Measurements from ENCODE around the gene MPPED1.

DNA sequence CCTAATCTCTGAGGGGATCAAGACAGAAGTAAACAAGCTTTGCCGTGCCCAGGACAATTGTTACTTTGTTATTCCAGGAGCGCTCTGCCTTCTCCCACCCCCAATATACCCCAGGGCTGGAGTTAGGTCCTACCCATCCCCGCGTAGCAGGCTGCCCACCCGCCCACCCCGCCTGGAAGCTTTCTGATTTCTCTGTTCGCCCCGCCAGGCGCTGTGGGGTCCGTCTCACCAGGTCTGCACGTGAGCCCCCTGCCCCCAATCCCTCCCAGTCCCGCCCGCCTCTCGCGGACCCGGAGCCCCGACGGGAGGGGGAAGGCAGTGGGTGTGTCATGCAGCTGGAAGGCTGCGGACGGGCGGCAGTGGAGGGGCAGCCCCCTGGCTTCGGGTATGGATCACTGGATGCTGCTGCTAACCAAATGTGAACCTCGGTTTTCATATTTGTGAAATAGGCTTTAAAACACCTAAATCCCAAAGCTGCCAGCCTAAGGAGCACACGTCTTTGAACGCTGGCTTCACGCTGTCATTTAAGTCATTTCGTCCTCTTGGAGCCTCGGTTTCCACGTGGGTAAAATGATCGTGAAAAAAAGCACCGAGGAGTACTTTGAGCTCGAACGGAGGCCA is 634 bp upstream of the BIK start:
- RRBS, 2 experiments = no CpG with 5 or more reads among the region's 33 CpGs

DNA sequence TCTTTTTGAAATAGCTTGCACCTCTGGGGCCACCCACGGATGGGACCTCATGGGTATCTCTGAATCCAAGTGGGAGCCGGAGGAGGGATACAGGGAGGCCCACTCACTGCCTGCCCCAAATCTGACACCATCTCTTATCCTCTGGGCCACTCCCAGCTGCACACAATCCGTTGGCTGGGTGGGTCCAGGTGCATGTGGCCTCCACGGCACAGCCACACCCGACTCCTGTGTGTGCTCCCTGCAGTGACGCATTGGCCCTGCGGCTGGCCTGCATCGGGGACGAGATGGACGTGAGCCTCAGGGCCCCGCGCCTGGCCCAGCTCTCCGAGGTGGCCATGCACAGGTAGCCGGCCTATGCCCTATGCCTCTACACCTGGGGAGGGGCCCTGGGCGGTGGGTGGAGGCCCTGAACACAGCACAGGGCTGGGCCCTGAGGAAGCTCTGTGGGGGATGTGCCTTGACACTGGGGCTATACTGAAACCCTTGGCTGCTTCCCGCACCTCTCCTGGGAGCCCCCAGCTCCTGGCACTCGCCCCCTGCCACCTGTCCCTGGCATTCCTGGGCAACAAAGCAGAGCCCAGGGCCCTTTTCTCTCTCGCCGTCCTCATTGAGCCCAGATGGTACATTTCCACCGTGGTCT is 15.6 kb downstream of the MCAT start:
- RRBS, 2 experiments = no CpG with 5 or more reads among the region's 20 CpGs

DNA sequence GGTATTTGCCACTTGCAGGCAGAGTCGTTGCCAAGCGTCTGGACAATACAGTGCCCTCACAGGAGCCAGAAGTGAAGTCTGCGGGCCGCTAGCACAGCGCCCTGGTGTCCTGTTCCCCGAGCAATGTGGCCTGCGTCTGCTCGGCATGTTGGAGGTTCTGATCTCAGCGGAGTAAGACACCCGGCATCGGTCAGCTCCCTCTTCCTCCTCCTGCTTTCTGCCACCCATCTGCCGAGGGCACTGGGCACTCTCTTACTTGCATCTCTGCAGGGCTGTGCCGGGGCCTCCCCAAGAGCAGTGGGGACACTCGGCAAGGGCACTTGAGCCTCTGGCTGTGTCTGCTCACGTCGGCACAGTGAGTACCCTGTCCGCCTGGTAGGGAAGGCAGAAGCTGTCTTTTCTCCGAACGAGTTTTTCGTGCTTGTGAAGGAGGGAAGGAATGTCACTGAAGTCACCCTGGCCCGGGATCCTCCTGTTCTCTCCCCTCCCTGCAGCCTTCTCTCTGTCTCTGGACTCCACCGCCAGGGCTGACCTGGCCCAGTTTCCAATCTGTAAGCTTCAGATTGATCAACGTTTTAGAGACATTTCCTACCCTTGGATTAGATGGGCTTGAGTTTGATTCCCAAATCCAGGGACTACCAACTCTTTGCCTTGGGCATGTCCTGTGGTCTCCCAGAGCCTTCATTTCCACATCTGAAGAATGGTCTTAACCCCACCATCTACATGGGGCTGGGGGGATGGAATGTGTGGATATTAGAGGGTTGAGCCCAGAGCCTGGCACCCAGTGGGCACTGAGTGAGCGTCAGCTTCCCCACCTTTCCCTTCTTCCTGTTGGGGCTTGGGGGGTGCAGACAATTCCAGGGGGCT is 10.7 kb upstream of the TTLL12 start:
- RRBS, 2 experiments = 77 to 80% methylated on average over 3 of the region's 24 CpGs

GRCh38 chr22:43236276-43237147 is 49.6 kb upstream of the TTLL12 start:
- RRBS, 2 experiments = no CpG with 5 or more reads among the region's 14 CpGs

DNA sequence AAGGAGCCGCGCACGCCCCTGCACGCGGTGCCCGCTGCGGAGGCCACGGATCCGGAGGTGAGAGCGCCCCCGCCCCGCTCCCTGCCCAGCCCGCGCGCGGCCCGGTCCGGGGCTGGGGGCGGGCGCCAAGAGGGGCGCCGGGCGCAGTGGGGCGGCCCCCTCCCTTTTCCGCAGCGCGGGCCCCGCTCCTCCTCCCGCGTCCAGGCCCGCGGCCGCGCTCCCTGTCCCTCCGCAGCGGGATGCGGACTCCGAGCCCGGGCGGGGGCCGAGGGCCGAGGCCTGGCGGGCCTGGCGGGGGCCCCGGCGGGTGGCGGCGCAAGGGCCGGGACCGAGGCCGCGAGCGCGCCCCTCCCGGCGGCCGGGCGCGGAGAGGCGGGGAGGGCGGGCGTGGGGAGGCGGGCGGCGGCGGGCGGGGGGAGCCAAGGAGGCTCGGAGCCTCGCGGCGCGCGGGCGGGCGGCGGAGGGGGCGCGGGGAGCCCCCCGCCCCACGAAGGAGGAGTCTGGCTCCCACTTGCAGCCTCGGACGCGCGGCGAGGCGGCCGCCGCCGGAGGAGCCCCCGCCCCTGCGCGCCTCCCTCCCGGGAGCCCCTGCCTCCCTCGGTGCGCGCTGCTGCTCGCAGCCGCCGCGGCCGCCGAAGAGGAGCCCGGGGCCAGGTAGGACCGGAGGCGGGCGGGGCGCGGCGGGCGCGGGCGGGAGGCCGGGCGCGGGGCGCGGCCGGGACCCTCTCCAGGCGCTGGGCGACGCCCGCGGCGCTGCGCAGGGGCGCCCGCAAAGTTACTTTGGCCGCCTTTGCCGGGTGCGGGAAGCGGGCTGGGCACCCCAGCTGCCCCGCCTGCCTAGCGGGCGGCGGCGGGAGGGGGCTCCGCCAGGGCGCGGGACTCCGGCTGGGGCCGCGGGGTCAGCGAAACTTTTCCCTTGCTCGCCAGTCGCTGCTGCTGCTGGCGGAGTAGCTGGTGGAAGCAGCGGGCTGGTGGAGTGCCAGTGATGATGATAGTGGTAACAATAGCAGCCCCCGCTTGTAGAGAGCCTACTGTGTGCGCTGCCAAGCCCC is at the start of gene MPPED1:
Gene MPPED1 (plus strand): TSS at position 510 of the 1,052 bp plus-strand sequence.
- RRBS, 2 experiments = 36 to 40% methylated on average over 63 of the region's 149 CpGs

DNA sequence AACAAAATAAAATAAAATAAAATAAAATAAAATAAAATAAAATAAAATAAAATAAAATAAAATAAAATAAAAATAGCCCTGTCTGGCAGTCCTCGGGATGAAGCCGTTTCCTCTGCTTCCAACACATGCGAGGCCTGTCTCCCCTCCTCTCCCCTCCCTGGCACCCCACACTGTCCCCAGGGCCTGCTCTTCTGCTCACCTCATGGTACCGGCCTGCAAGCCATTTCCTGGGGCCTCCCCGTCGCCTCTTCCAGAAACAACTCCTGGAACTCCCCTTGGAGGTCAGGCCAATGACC is 619 bp upstream of the PARVB start:
- RRBS, 2 experiments = no CpG with 5 or more reads among the region's 6 CpGs

GRCh38 chr22:44068349-44068816 is 44.3 kb downstream of the PARVB start:
- RRBS, 2 experiments = no CpG with 5 or more reads among the region's 17 CpGs

DNA sequence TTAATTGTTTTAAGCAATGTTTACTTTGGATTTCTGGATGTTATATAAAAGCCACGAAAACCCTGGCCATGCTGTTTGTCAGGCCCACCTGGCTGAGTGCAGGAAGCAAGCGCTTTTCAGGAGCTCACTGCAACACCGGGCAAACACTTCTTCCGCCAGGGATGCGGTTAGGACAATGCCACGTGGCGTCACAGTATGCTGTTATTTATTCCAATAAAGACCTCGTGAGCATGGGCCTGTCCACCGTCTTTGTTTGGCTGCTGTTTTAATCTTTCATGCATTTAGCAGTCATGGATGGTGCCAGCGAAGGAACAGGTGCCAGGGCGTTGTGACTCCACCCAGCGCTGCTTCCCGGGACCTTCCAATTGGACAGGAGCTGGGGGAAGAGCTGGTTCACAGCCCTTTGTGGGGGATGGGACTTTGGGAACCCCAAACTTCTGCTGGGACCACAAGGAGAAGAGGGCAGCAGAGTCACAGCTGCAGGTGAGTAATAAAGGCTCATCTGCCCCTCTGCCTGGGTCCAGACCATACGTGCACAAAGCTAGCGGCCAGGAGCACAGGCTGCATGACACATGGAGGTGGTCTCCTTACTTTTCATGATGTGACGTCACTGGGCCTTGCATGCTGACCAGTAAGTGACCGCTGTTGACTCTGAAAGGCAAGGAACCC is 7.9 kb upstream of the PARVG start:
- RRBS, 2 experiments = no CpG with 5 or more reads among the region's 17 CpGs

GRCh38 chr22:44206868-44207323 is 26.2 kb downstream of the PARVG start:
- RRBS, 2 experiments = 19 to 38% methylated on average over 3 to 4 of the region's 13 CpGs

- RRBS, 2 experiments = no CpG with 5 or more reads among the region's 24 CpGs
Measured at GRCh38 chr22:44308920-44309679, 3.7 kb downstream of the SHISAL1 start.

DNA sequence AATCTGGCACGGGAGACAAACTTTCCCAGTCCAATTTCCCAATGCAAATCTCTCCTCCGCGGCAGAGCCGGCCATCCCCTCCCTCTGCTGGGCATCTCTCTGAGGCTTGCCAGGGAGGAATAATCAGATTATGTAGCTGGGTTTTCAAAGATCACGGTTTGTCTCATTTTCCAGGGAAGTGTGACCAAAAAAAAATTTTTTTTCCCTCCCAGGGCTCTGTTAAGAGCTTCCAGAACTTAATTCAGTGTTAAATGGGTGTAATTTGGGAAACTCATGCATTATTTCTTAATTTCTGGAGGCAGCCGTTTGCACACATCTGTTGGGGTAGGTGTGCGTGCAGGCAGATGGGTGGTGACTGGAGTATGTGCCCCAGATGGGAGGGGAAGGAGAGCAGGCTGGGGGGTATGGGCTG is 13.6 kb upstream of the SHISAL1 start:
- RRBS, 2 experiments = no CpG with 5 or more reads among the region's 7 CpGs

DNA sequence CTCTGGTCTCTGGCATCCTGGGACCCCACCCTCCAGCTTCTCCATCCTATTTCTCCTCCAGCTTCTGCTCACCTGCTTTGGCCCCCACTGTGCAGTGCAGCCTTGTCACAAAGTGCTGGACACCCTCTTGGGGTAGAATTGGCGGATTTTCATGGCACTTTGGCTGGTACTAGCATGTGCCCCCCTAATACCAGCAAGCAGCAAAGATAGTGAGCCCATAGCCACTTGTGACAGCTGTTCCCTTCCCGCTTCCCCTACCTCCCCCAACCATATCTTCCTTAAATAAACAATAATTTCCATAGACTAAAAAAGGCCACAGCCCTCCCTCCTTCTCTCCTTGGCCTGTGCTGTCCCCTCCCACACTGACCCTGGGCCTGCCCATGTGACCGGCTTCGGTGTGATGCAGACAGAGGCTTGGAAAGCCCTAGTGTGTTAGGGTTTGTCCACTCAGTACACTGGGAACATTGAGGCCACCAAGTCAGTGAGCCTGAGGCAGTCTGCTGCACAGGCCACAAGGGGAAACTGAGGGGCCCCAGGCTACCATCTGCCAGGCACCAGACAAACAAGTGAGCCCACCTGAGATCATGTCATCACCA is 54.0 kb upstream of the SHISAL1 start:
- RRBS, 2 experiments = no CpG with 5 or more reads among the region's 4 CpGs

DNA sequence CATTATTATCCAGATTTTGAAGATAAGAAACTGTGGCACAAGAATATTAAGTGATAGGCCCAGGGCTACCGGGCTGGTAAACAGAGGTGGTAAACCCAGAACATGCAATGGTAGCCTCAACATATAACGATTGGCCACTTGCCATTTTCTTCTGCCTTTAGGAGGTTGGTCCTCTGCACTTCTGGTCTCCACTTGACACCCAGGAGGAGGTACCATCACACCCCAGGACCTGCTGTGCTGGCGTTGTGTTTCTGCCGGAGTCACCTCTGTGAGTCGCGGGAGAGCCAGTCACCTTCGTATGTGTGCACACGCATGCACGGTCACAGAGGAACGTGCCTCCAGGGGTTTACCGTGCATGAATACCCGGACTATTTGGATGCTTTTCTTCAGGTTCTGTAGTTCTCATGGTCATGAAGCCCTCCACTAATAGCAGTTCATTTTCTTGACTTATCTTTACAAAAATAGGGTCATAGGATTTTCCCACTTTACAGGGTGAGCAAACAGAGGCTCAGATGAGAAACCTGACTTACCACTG is 42.4 kb downstream of the RTL6 start:
- RRBS, 2 experiments = 63% methylated on average over 6 of the region's 12 CpGs; no CpG with 5 or more reads in 1 of the 2 experiments

- RRBS, 2 experiments = no CpG with 5 or more reads among the region's 31 CpGs
Measured at GRCh38 chr22:44595655-44596649, 97.9 kb upstream of the RTL6 start.

GRCh38 chr22:44671019-44672244 is 30.6 kb upstream of the PRR5 start:
- RRBS, 2 experiments = no CpG with 5 or more reads among the region's 15 CpGs

DNA sequence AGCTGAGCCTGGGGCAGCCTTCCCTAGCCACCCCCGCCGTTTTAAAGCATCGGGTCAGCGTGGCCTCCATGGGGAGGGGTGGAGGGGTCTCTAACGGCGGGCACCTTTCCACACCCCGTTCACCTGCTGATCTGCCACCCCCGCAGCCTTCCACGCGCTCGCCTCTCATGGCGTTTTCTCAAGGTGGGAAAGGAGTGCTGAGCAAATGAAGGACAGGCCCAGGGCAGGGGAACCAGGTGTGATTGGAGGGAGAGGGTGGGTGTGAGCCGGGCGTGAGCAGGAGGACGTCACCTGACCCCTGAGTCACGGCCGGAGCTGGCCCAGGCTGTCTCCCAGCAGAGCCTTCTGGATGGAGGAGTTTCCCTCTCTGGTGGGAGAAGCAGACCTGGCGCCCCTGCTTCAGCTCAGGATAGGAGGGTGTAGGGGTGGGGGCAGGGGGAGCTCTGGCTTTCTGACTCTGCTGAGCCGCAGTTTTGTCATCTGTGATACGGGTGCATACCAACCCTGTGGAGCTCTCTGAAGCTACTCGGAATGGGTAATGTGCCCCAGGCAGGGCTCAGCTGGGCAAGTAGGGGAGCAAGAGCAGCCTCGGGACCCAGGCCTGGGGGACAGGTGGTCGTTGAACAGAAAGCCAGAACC is 14.0 kb upstream of the ARHGAP8 start:
- RRBS, 2 experiments = 65 to 80% methylated on average over 1 to 5 of the region's 23 CpGs

DNA sequence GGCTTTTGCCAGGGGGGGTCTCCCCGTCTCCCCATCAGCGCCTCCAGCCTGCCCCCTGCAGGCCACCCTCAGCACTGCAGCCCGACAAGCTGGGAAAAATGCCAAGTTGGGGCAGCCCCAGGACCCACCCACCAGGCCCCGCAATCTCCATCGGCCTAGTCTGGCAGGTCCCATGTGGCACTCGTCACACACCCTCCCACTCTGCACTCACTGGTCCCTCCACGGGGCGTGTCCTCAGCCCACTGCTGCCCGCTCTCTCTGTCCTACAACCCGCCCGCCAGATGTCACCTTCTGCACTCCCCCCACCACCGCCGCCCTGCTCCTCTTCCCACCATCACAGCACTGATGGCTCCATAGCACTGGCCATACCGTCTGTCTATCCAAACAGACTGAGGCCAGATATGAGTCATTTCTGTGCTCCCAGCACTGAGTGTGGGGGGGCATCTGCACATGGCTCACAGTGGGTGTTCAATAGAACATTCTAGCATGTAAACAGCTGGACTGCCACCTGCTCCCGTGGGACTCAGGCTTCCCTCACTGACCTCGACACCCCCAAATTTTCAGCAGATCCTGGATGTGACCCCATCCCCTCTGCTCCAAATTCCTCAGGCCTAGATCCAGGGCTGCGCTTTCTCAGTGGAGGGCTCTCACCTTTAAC is 31.3 kb downstream of the KIAA0930 start:
- RRBS, 2 experiments = no CpG with 5 or more reads among the region's 17 CpGs

DNA sequence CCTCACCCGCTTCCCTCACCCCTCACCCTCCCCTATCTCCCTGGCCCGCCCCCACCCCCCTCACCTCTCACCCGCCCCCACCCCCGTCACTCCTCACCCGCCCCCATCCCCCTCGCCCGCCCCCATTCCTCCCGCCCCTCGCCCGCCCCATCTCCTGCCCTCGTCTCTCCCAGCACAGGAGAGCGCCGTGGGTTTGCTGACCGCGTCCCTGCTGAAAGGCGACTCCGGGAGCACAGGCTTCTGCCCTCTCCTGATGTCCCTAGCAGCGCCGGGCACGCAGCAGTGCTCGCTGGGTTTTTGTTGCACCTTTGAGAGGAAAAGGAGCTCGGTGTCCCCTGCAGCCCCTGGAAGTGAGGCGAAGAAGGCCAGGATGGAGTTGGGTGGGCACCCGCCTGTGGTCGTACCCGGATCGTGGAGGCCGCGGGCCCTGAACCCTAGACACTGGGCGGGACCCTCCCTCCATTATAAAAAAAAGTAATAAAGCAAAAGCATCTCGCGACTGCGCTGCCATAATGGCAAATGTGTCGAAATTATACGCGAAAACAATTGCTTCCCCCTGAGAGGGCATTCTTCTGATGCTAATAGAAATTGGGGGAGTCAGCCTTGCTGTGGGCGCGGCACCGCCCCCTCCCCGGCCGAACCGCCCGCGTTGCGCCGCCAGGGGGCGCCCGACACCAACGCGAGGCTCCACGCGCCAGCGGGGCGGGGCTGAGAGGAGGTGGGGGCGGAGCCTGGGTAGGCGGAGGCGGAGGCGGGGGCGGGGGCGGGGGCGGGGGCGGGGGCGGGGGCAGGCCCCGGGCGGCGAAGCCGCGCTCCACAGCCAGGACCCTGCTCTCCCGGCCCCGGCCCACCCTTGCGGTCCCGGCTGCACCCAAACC is 16.0 kb upstream of the UPK3A start:
- RRBS, 2 experiments = 3 to 4% methylated on average over 6 to 8 of the region's 72 CpGs

- RRBS, 2 experiments = 7 to 19% methylated on average over 12 of the region's 47 CpGs
Measured at GRCh38 chr22:45310328-45311633, 1.0 kb downstream of the FAM118A start.

DNA sequence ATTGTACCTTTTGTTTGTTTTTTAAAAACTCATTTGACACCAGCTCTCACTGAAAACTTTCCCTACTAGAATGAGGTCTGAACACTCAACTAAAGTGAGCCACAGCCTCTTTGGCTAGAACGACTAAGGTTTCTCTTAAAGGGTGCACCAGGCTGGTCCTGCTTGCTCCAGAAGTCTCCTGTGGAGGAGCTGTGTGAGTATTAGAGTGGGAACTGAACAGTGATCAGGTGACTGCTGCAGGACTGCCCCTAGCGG is 34.5 kb downstream of the FAM118A start:
- RRBS, 2 experiments = no CpG with 5 or more reads among the region's 2 CpGs

All from Panc1 (cell line).